Hair follicle dermal papilla cell (primary cell): ENCODE data around the genes PHF20, AAR2 and RAB5IF.

- CAGE, long polyA plus RNA = no peak
Observed at GRCh38 chr20:35740436-35740753, 1.7 kb downstream of the RBM39 start.

DNA sequence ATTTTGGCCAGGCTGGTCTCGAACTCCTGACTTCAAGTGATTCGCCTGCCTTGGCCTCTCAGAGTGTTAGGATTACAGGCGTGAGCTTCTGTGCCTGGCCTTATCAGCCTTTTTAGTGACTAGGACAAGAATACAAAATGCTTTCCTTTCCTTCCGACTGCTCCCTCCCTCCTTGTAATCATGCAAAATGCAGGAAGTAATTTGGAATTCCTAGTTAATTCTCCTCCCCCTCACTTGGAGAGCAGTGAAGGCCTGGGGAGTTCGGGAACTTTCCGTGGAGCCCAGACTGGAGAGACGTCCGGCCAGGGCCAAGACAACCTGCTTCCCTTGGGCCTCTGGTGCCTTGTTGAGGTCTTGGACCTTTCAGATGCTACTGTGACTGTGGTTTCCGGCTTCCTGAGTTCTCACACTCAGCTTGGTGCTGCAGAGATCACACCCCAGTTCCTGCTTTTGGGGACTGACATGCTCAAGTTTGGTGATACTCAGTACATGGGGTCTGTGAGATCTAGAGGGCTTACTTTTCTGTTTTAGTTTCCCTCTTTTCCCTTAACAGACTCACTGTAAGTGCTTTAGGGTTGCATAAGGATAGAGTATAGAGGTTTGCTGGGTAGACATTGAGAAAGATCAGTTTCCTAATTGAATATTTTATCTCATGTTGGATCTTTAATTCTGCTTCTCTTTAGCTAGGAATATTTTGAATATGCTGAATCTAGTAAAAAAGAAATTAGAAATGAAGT is 3.8 kb upstream of the PHF20 start:
- CAGE, long polyA plus RNA = no peak

DNA sequence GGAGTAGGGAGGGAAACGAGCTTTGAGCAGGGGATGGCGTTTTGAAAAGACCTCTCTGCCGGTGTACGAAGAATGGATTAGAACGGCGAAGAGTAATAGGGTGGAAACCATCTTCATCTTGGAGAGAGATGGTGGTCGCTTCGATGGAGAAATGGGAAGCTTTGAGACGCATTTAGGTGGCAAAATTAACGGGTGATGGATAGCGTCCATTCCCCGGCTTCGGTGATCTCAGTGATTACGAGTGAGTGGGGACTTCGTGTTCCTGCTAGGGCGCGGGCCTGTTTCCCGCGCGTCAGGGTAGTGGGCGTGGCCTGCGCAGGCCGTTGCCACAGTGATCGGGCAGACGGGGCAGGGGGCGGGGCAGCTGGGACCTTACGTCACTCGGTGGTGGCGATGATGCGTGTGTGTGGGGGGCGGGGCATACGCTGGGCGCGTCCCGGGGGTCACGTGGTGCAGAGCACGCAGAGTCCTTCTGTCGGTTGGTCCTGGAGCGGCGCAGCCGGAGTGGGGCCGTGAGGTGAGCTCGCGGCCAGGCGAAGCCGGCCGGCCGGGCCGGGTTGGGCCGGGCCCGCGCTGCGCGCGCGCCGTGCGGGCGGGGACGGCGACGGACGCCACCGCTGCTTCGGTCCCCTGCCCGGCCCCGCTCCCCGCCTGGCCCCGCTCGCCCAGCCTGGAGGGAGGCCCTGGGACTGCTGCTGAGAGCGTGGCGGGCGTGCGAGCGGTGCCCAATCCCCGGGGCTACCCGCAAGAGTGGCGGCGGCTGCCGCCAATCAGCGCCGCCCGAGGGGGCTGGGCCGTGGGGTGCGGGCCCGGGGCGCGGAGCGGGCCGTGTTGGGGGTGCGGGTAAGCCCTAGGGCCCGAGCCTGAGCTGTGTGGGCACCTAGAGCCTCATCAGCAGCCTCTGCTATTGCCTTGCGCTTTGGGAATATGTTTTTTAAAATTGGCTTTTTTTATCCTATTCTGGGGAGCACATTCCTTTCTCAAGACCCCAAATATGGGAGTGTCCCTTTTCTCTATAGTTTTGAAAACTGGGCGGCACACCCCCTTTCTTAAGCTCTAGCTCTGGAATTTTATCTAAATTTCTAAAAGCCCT is at the start of gene PHF20:
PHF20 (plus strand) TSS at position 453 of the 1,093 bp plus-strand sequence.
- CAGE, long polyA plus RNA = no peak

GRCh38 chr20:35776445-35777110 is 4.8 kb downstream of the PHF20 start:
- CAGE, long polyA plus RNA = no peak

DNA sequence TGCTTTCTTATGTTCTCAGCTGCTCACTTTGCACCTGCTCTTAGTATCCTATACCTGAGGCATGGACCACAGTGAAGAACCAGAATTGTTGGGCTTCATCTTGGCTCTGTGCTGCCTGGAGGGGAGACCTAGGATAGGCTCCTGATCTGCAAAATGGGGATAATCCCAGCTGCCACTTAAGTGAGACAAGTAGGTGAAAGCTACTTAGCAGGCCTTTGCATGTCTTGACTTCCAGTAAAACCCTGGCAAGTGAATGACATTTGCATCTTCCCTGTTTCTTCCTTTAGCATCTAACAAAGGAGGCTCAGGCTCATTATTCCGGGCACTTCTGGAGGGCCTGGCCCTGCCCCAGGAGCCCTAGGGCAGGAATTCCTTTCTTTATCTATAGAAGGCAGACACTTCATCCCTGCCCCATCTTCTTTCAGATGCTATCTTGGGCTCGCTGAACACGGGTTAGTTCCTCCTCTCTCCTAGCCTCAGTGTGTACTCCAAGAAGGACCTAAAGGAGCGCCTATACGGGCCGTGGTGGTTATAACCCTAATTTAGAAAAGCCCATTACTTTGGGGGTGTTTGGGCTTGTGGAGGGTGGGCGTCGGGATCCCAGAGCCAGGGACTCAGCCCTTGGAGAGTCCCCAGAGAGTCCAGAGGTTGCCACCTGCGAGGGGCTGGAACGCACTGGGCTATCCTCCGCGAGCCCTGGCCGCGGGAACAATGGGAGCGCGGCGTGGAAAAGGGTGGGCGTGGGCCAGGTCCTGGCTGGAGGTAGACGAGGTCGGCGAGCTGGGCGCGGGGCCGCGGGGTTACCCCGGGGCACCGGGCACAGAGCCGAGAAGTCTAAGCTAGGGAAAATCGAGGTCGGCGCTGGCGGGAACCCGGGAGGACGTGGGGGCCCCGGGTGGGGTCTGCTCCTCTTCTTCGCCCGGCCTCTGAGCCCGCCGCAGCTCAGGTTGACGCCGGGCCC is 62.8 kb upstream of the EPB41L1 start:
- CAGE, long polyA plus RNA = no peak

DNA sequence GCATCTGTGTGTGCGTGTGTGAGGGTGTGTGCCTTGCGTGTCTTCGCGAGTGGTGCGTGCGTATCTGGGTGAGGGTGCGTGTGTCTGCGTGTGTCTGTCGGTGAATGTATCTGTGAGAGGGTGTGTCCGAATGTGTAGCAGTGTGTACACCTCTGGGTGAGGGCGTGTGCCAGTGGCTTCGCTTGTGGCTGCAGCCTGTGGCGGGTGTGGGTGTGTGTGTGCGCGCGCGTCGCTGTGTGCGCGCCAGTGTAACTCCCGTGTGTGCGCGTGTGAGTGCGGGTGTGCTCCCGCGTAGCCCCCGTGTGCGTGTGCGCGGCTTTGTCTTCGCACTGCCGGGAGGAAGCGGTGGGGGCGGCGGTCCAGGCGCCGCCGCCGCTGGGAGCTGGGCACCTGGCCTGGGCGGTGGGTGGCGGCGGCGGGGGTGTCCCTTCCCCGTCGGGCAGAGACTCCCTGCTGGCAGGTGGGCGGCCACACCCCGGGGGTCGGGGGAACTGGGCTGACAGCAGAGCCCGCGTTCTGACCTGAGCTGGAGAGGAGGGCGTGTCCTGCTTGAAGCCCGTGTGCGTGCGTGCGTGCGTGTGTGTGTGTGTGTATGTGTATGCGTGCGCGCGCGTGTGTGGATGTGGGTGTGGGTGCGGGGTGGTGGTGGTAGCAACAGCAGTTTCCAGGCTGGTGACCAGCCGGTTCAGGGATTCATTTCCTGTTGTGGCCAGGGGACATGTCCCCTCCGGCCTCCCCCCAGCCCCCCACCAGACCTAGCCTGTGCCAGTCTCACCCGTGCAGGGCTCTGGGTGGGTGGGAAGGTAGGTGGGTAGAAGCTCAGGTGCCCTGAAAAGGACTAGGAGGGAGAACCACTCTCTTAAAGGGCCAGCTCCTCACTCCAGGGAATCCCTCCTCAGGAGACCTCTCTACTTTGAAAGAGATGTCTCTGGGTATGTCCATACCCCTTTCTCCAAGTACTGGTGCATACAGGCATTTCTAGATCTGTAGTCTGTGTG is 61.1 kb upstream of the EPB41L1 start:
- CAGE, long polyA plus RNA = no peak

DNA sequence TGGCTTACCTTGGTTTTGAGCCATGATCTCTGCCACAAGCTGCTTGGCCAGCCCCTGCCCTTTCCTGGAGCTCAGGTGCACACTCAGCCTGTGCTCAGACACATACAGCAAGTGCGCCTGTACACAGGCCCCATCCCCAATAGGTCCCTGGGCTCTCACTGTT is 770 bp upstream of the EPB41L1 start:
- CAGE, long polyA plus RNA = no peak

GRCh38 chr20:36182834-36183720 is 28.5 kb downstream of the EPB41L1 start:
- CAGE, long polyA plus RNA = no peak

DNA sequence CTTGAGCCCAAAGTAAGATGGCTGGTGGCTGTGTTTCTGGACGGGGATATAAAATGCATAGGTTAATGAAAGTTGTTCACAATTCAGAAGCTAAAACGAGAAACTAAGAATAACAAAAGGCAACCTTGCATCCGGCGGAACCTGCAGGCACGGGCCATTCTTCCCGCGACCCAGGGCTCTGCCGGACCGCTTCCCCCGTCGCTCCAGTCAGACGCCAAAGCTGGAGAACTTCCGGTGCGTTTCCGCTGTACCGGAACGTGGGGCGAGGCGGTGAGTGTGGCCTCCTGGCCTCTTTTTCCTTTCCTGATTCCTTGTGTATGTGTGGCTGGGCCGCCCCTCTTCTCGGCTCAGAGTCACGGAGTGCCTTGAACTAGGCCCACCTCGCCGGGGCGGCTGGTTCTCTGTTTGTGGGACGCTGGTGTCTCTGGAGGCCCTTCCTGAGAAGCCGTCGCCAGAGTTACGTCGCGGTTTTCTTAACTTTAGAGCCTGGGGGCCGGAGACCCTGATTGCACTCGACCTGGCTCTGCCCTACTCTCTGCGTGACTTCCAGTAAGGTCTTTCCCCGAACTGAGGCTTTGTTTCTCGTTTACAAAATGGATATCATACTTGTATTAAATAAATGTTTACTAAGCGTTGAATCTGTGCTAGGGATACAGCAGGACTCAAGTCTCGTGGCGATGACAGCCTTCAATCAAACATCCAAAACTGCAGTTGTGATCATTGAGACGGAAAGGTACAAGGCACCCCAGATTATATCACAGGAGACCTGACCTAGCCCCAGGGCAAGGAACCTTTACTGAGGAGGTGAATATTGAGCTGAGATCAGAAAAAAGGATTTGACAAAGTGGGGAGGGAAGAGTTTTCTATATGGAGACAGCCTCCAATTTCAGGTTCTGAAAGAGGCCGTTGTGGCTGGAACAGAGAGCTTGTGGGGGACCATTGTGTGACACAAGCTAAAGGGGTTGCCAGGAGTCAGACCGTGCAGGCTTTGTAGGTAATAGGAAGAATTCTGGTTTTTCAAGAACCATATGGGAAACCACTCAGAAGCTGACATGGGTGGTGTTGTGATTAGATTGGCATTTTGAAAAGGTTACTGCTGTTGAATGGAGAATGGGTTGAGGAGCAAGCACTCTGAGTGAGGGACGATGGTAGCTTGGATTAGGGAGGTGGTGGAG is at the start of gene AAR2:
AAR2 (plus strand) TSS at position 245 of the 1,175 bp plus-strand sequence.
- CAGE, long polyA plus RNA = no peak

GRCh38 chr20:36255889-36256405 is 19.7 kb downstream of the AAR2 start:
- CAGE, long polyA plus RNA = no peak

DNA sequence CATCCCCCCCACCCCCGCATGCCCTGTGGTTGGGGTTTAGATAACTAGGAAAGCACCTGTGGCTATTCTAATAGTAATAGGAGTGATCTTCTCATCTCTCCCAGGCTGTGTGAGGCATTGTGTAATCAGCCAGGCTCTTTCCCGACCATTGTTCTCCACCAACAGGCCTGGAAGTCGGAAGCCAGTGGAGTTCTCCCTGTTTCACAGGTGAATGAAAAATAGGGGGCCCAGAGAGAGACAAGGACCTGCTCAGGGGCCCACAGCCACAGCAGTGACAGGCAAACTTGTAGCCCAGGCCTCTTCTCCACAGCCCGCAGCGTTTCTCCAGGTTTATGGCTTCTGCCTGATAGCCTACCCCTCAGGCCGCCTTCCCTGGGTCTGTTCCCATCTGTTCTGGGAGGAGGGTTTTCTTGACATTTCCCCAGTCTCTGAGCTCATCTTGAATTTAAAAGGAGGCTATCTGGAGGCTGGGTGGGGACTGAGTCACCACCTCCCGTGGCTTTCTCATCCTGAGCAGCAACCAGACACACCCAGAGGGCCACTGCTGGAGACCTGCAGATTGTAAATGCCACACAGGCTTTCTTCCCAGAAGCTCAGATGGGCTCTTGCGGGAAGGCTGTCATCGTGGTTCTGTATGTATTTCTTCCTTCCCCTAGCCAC is 76.0 kb upstream of the MYL9 start:
- CAGE, long polyA plus RNA = no peak

- CAGE, long polyA plus RNA = no peak
Observed at GRCh38 chr20:36493560-36494455, 47.5 kb upstream of the MYL9 start.

- CAGE, long polyA plus RNA = no peak
Observed at GRCh38 chr20:36550764-36551625, 9.7 kb downstream of the MYL9 start.

GRCh38 chr20:36583700-36584549 is 10.5 kb downstream of the TGIF2 start:
- CAGE, long polyA plus RNA = no peak

- CAGE, long polyA plus RNA = no peak
Observed at GRCh38 chr20:36605344-36606447, at the start of gene RAB5IF. TSS of gene RAB5IF (plus strand) at chr20:36605779.

GRCh38 chr20:36703563-36704042 is 42.3 kb downstream of the NDRG3 start:
- CAGE, long polyA plus RNA = no peak

GRCh38 chr20:37356141-37356856 is 10.4 kb downstream of the SRC start:
- CAGE, long polyA plus RNA = no peak

GRCh38 chr20:37372207-37372794 is 26.4 kb downstream of the SRC start:
- CAGE, long polyA plus RNA = no peak

DNA sequence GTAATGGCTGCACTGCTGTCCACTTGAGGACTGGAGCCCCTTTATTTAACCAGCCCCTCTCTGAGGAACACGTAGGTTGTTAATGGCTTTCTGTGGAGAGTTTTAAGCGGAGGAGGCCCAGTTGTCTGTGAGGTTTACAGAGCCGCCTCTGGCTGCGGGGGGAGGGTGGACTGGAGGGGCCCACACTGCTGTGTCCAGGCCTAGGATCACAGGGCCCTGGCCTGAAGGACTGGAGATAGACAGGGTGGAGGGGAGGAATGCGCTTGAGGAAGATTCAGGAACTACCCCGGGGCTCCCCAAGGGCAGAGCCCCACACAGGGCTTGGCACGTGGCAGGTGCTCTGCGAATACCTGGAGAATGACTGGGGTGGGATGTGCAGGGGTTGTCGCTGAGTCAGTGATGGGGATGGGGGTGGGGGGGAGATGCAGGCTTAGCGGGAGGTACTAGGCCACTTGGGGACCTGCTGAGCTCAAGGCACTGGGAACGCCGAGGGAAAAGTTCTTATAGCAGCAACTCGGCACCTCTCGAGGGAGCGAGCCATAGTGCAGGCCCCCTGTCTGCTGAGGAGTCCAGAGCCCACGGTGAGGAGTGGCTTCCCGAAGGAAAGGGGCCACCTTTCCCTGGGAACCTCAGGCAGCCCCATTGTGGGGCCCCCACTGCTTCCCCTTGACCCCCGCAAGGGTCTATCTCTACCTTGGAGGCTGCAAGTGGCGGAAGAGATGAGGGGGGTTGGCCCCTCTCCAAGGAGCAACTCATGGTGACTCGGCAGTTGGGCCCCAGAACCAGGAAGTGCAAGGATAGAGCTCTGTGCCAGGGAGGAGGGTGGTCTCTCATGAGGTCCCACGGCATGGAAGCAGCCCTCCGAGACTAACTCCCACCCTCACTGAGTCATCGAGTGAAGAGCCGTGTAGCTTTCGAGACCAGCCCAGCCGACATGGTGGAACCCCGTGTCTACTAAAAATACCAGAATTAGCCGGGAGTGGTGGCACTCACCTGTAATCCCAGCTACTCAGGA is 33.0 kb downstream of the SRC start:
- CAGE, long polyA plus RNA = no peak

DNA sequence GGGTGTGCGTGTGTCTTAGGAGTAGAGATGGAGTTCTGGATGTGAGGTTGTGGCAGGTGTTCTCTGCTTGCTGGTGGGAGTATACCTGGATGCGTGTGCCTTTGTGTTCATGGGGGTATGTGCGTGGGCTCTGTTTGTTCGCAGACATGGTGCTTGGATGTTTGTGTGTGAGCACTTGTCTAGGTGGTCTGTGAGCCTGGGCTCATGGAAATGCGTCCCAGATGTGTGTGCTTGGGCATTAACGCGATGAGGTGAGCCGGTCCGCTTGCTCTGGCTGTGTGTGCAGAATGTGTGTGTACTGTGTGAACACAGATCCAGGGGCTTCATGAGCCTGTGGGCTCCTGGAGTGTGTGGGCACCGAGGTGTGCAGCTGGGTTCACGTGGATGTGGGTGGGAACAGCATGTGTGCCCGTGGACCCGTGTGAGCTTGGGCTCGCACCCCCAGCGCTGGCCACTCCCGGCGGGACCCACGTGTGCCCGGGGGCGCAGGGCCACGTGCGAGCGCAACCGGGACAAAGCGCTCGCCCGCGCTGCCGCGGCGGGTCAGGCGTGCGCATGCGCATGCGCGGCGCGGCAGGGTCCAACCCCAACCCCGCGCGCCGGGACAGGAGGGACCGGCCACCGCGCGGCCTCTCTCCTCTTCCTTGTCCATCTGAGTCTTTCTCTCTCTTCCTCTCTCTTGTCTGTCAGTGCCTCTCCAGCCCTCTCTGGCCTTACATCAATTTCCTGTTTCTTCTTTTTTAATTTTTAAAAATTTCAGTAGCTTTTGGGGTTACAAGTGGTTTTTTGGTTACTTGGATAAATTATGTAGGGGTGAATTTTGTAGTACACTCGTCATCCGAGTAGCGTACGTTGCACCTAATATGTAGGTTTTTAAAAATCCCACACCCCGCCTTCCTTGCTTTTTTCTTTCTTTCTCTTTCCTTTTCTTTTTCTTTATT is 60.5 kb downstream of the SRC start:
- CAGE, long polyA plus RNA = no peak